Endometrial microvascular endothelial cells (primary cell): ENCODE measurements around a stretch of chr1.

GRCh38 chr1:2248942-2249660 is 21.0 kb downstream of the SKI start:
- RAMPAGE, long total RNA = no peak

DNA sequence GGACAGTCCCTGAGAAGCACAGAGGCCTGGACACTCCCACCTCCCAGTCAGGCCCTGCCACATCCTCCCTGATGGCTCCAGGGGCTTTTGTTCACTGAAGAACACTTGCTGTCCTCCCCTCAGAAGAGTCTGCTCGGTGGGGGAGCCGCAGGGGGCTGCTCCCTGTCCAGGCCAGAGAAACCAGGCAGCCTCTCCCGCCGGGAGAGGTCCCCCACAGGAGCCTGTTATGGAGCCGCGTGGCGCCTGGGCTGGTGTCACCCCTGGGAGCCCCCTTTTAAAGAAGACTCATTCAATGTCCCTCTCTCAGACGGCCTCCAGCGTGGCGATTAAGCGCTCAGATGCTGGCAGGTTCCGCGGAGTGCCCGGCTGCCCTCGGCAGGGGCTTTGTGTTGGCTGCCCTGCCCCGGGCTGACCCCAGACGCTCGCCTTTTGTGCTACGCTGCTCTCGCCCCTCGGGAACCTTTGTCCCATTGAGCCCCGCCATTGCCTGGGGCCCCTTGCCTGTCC is 43.1 kb downstream of the SKI start:
- RAMPAGE, long total RNA = no peak

GRCh38 chr1:2284914-2285531 is 56.9 kb downstream of the SKI start:
- RAMPAGE, long total RNA = no peak

DNA sequence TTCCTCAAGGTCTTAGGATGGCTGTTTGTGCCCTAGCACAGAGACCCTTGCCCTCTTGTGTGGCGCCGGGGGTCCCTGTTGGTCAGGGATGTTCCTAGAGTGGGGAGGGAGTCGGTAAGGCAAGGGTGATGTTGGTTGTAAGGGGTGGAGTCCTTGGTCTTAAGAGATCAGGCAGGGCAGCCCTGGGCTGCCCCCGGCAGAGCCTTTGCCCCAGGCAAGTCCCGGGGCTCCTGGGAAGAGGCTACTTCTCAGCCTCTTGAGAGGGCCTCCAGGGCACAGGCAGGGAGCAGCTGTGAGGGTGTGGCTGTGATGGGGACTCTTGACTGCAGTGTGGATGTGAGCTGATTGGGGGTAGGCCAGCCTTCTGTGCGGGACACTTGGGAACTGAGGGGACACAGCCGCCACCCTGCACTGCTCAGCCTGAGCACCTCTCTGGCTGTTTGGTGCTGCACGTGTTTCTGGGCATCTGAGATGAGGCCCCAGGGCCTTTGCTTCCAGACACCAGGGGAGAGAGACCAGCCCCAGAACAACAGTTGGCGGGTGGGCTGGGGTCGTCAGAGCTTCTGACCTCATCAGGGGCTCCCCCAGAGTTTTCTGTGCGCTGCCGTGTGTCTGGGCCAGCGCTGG is 62.0 kb downstream of the SKI start:
- RAMPAGE, long total RNA = no peak

GRCh38 chr1:2300734-2301614 is 72.9 kb downstream of the SKI start:
- RAMPAGE, long total RNA = no peak

GRCh38 chr1:2303773-2304050 is 75.6 kb downstream of the SKI start:
- RAMPAGE, long total RNA = no peak

GRCh38 chr1:2312806-2313549 is 78.4 kb downstream of the MORN1 start:
- RAMPAGE, long total RNA = no peak

DNA sequence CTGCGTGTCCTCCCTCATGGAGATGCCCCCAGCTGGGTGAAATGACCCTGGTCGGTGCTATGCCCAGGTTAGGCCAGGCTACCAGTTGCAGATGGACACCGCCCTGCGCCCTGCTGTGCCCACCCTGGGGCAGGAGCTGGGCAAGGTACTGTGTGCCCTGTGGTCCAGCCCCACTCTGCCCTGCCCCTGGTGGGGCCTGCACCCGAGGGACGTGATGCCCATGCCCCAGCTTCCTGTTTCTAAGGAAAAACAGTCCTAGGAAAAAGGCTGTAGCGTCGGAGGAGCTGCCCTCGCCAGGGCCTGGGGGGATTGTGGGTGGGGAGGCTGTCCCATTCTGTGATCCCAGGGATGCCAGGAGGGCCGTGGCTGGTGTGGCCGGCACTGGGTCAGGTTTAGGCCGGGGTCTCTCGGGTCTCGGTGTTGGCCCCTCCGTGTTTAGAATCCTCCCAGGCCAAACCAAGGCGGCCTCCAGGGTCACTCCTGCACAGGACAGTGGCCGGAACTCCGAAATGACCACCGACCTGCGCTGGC is 77.5 kb downstream of the MORN1 start:
- RAMPAGE, long total RNA = no peak

- RAMPAGE, long total RNA = no peak
Observed at GRCh38 chr1:2320673-2321291, 70.6 kb downstream of the MORN1 start.

- RAMPAGE, long total RNA = no peak
Observed at GRCh38 chr1:2416212-2416895, 4.0 kb upstream of the PEX10 start.

- RAMPAGE, long total RNA = no peak
Observed at GRCh38 chr1:2474800-2475801, 988 bp upstream of the PLCH2 start.

GRCh38 chr1:2525424-2525885 is 941 bp downstream of the PANK4 start:
- RAMPAGE, long total RNA = no peak

GRCh38 chr1:2544226-2545005 is 11.8 kb upstream of the TNFRSF14 start:
- RAMPAGE, long total RNA = no peak

GRCh38 chr1:2547463-2547678 is 8.8 kb upstream of the TNFRSF14 start:
- RAMPAGE, long total RNA = no peak

DNA sequence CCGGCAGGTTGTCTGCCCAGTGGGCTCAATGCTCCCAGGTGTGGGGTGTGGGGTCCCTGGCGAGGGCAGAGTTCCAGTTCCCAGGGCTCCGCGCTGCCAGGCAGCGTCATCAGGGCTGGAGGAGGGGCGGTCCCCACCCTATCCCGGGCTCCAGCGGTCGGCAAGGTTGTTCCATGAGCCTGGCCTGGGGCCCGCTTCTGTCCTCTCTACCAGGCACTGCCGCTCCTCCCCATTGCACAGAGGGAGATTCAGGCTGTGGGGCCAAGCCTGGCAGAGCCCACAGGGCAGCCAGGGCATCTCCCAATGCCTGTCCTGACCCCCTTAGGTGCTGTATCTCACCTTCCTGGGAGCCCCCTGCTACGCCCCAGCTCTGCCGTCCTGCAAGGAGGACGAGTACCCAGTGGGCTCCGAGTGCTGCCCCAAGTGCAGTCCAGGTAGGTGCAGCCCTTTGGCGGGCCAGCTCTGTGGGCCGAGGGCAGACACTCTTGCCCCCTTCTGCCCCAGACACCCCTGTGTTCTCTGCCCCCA is 1.3 kb downstream of the TNFRSF14 start:
- RAMPAGE, long total RNA = no peak

DNA sequence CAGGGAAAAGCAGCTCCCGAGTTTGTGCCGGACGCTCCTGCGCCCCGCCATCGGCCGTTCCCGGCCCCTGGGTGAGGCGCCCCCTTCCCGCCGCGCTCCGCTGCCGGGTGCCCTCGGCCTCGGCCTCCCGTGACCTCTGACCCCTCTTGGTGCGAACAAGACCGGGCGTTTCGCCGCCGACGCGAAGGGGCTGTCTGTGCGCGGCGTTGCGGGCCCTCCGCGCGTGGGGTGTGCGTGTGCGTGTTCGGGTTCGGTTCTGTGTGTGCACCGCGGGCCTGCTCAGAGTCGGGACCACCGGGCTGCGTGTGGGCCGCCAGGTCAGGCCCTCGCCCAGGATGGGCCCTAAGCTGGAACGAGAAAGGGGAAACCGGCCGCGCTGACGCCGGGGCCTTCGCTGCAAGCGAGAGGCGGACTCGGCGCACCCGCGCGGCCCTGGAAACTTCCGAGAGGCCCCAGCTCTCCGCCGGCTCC is 1.8 kb downstream of the PRDM16 start:
- RAMPAGE, long total RNA = no peak

DNA sequence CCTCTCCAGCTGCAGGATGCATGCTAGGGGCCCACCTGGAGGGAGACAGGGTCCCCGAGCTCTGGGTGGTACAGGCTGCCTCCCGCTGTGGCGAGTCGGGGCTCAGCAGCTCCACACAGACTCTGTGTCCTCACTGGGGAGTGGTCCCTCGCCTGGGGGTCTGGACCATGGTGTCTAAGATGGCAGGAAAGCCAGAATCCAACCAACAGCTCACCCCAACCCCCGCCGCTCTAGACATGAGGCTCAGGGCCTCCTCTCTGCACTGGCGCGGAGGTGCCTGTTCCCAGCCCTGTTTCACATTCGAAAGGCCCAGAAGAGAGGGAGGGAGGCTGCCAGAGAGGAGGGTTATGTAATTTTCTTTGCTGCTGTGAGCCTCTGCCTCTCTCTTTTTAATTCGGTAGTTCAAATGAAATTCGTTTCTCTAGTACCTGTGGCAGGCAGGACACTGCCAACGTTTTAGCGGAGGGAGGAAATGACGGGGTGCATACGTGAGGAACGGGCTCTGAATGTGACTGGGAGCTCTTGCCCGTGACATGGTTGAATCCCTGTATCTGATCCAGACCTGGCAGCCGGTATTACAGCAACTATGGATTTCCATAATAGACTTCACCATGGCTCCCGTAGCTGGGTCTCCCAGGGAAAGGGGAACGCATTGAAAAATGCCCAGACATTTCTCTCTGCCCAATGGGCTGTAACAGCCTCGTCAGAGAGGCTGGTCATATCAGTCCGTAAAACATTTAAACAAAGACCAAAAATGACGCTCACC is 9.4 kb downstream of the PRDM16 start:
- RAMPAGE, long total RNA = no peak

GRCh38 chr1:3156784-3157479 is 87.9 kb downstream of the PRDM16 start:
- RAMPAGE, long total RNA = no peak

- RAMPAGE, long total RNA = no peak
Observed at GRCh38 chr1:3314049-3314371, 140.5 kb upstream of the ARHGEF16 start.

GRCh38 chr1:3460679-3461359 is 6.4 kb downstream of the ARHGEF16 start:
- RAMPAGE, long total RNA = no peak